Neural cell (in vitro differentiated cells): ENCODE measurements around a stretch of chr11.

- RAMPAGE, long total RNA, result no peak
Observed at GRCh38 chr11:94853717-94854725, 85.9 kb downstream of the AMOTL1 start.

- RAMPAGE, long total RNA, result no peak
Observed at GRCh38 chr11:94880337-94880977, 92.9 kb downstream of the CWC15 start.

DNA sequence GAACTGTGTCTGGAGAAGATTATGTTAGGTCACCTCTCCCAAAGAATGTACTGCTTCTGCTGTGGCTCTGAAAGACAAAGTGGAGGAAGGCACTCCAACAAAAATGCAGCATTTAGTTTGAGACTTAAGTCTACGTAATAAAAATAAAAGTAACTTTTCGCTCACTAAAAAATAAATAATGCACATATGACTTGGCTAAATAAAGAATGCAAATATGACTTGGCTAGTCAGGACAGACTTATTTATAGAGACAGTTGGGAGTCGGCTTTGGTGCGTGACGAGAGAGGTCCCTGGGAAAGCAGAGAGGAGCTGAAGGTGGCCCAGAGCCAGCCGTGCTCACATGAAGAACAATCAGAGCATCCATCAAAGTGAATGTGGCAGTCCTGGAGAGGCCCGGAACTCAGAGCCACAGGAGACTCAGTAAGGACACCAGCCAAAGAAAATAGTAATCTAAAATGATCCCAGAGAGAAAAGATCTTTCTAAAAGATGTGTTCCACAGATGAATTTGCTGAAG lies 35.0 kb downstream of the CWC15 start:
- RAMPAGE, long total RNA, result no peak

DNA sequence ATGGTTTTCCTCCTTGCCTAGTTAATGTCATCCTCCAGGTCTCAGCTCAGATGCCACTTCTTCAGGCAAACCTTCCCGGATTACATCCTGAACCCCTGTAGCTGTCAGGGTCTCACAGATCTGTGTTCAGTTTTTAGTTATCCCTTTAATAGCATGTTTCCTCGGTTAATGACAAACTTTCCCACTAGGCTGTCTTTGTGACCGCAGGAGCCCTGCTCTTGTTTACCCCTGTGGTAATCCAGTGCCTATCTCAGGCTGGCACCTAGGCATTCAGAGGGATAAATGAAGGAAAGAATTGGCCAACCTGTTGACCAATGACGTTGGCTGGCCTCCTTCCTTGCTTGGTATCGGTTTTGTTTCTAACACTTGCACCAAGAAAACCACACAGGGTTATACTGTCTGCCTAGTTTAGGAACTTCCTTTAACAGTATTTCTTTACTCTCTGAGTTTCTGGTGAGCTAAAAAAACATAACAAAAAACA lies 760 bp upstream of the ENDOD1 start:
- RAMPAGE, long total RNA, result no peak

- RAMPAGE, long total RNA, result no peak
Observed at GRCh38 chr11:95229090-95229370, 2.0 kb downstream of the SESN3 start.

- RAMPAGE, long total RNA, result no peak
Observed at GRCh38 chr11:95229371-95229834, 1.6 kb downstream of the SESN3 start.

GRCh38 chr11:95487462-95487951 lies 256.5 kb upstream of the SESN3 start:
- RAMPAGE, long total RNA, result no peak

- RAMPAGE, long total RNA, result no peak
Observed at GRCh38 chr11:95512546-95512932, 277.0 kb downstream of the FAM76B start.

DNA sequence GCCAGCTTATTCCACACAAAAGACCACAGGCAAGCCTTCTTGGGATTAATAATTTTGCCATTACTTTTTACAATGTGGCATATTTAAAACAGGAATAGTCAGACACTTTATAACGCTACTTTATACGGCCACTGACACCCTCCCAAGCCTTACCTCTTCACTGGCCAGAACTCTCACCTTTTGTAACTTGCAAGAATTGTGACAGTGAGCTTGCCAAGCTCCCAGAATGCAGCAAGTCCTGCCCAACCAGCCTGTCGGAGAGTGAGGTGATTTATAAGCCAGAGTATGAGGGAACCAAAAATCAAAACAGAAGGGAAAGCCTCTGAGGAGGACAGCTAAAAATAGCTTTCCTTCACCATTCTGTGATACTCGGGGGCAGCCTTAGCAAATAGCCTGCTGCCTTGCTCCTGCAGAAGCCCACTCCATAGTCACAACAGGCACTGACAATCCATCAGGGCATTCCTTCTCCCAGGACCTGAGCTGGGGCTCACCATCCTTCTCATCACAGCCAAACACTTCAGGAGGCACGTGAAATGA lies 229.7 kb downstream of the FAM76B start:
- RAMPAGE, long total RNA, result no peak

DNA sequence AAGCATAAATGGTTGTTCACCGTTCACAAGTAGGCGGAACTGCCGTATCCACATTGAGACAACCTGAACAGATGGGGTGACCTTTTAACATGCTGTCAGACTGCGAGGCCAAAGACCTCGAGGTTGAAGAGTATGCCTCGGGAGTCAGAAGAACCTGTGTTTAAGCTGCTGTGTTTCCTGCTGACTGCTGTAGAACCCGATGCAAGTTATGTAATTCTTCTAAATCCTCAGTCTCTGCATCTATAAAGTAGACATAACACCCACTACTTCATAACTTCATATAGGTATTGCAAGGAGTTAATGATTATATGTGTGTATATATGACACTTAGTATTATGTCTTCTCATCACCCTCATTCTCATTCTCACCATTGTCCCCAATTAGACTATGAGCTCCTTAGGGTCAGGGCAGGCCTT lies 199.2 kb downstream of the FAM76B start:
- RAMPAGE, long total RNA, result no peak

- RAMPAGE, long total RNA, result no peak
Observed at GRCh38 chr11:95688839-95689081, 100.8 kb downstream of the FAM76B start.

GRCh38 chr11:95922953-95923416 lies 922 bp downstream of the MTMR2 start:
- RAMPAGE, long total RNA, result no peak

DNA sequence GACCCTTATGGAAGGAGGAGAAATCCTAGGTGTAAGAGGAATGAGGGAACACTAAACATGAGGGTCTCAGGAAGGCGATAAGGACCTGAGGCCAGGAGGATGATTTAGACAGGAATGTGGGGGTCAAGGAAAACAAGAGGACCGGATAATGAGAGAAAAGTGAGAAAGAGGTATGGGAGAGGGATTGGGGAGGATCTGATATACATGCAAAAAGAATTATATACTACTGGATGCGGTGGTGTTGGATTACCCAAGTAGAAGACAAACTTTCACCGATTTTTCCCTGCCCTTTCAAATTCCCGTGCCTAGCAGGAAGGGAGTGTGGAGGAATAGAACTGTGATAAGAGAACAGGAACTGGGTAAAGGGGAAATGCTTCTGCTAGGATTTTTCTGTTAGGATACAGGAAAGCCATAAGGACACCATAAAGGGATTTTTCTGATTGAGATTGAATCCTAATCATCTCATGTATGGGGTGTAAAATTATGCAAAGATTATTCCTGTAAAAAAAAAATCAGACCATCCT lies 434 bp upstream of the MTMR2 start:
- RAMPAGE, long total RNA, result no peak

DNA sequence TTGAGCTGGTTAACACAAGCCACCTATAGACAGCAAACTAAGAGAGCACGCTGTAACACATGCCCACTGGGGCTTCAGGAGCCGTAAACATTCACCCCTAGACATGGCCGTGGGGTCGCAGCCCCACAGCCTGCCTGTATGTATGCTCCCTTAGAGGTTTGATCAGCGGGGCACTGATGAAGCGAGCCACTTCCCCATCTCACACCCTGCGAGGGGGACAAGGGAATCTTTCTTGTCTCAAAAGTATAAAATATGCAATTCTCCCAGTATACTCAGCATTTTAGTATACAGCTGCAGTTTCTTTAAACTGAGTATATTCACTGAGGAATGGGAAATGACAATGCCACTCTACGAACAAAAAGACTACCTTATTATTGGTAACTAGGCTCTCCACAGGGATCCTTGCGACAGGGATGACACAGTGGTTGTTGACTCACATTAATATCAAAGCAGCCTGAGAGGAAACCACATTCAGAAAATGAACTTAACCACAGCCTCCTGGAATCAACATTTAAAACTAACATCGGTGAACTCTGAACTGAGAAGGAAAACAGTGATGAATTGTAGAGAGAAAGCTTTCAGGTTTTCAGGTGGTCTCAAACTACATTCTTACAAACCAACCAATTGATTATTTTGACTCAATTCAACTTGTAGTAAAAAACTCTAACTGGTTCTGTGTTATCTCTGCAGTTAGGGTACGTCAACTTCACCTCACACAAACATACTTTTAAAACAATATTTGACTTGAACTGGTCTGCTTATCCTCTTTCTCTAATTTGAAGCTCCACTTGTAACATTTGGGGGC lies 90.2 kb upstream of the MTMR2 start:
- RAMPAGE, long total RNA, result no peak

GRCh38 chr11:96057338-96057778 lies 133.5 kb upstream of the MTMR2 start:
- RAMPAGE, long total RNA, result no peak

DNA sequence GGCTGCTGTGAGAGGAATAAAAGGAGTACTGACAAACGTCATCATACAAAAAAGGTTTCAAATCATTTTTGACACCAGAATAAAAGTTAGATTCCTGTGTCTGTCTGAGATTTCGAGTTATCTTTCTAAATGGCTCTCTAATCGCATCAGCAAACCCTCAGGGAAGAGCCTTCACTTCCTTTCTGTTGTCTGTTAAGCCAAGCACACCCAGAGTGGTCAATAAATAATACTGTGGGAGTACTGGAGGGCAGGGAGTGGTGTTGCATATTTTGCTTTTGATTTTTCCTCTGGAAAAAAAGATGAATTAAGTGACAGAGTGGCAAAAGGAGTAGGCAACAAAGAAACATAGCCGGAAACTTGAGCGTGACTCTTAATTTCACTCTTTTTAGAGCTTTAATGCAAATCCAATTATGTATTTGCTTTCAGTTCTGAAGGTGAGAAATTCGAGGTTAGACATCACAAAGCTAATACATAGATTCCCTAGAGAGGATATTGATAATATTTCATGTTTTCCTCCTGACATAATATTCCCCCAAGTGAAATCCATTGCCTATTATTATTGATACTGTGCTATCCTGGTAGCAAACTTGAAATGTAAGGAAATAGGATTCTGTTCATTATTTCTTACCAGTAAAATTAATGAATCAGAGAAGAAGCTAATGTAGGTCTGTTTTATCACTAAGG lies 150.9 kb upstream of the MTMR2 start:
- RAMPAGE, long total RNA, result no peak

- RAMPAGE, long total RNA, result no peak
Observed at GRCh38 chr11:96151544-96152104, 191.4 kb downstream of the MAML2 start.

- RAMPAGE, long total RNA, result no peak
Observed at GRCh38 chr11:96179660-96180125, 163.3 kb downstream of the MAML2 start.

- RAMPAGE, long total RNA, result no peak
Observed at GRCh38 chr11:96180978-96181752, 161.8 kb downstream of the MAML2 start.

- RAMPAGE, long total RNA, result no peak
Observed at GRCh38 chr11:96230415-96231127, 112.4 kb downstream of the MAML2 start.